GM19240 (cell line): ENCODE measurements around the gene TFCP2L1.

- RRBS = no CpG with 5 or more reads among the region's 1 CpG
Observed at GRCh38 chr2:119981843-119982607, 30.9 kb upstream of the EPB41L5 start.

GRCh38 chr2:120261326-120262021 lies 8.8 kb downstream of the RALB start:
- RRBS = no CpG with 5 or more reads among the region's 7 CpGs

DNA sequence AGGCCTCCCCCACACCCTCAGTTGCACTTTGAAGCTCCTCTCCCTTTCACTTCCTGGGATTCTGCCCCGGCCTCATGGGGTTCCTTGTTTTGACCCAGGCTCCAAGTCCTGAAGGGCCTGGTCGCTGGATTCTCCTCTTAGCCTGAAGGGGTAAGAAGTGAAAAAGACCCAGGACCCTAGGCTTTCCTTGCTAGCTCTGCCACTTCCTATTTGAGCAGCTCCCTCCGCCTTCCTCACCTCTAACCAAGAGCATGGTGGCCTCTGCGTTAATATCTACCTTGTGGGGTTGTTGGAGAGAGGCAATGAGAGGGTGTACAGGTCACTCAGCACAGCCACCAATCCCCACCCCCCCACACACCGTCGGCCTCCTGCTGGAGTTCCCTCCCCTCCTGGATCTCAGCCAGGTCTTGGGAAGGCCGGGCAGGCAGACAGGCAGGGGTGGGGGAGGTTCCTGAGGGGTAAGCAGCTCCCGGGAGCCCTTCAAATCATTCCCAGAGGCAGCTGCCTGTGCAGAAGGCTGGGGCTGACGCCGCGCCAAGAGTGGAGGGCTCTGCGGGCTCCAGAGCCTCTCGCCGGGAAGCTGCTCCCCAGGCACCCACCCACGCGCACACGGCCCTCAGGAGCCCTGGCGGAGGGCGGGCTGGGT lies 49.8 kb downstream of the INHBB start:
- RRBS = 43% methylated on average over 5 of the region's 19 CpGs

DNA sequence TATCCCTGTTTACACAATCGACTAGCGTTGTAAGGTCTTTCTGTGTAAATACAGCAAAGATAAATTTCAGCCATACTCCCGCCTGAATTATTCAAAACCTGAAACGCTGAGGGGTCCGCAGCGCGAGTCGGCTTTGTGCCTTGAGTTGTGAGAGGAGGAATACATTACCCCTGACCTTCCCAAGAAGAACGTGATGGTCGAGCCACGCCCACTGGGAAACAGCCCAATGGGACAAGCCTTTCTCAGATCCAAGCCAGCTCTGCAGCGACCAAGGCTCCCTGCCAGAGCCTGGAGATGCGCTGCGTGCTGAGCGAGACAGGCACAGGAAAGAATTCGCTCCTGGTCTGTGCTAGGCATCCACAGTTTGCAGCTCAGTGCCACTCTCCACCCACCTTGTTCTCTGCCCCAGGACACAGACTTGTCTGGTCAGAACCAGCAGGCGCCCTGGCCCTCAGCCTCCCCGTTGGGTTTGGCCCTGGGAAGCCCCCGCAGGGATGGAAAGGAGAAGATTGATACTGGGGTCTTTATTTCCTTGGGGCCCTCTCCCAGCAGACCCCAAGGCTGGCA lies 74.1 kb upstream of the GLI2 start:
- RRBS = no CpG with 5 or more reads among the region's 19 CpGs

DNA sequence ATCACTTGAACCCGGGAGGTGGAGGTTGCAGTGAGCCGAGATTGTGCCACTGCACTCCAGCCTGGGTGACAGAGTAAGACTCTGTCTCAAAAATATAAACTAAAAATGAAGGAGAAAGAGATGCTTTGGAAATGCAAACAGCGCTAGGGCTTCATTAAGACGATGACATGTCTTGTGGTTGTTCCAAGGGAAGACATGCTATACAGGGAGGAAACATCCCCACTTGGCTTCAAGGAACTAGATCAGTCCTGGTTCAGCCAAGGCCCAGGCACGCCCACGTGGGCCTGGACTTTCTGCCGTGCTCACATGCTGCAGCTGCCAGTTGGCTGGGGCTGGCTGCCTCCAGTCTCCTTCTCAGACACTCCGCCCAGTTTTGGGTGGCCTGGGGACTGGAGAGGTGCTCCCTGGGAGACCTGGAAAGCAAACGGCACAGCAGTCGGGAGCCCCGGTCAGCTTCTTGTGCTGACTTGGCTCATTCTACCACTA lies 109.6 kb downstream of the GLI2 start:
- RRBS = no CpG with 5 or more reads among the region's 11 CpGs

DNA sequence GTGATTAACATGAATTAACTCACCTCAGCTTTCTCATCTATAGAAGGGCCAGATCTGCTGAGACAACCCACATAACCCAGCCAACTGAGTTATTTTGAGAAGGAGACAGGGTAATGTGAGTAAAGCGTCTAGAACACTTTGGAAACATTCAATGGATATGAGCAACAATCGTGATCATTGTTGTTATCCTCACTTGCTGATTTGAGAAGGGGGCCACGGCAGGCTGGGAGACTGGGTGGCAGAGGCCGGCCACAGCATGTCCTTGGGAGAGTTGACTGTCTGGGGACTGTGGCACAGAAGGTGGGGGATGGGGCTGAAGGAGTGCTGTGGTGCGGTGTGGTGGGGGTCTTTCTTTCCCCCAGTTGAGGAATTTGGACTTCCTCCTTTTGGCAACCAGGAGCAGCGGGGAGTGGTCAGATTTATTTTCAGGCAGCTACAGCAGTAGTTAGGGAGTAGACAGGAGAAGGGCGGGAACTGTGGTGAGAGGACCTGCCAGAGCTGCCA lies 197.0 kb downstream of the GLI2 start:
- RRBS = no CpG with 5 or more reads among the region's 7 CpGs

DNA sequence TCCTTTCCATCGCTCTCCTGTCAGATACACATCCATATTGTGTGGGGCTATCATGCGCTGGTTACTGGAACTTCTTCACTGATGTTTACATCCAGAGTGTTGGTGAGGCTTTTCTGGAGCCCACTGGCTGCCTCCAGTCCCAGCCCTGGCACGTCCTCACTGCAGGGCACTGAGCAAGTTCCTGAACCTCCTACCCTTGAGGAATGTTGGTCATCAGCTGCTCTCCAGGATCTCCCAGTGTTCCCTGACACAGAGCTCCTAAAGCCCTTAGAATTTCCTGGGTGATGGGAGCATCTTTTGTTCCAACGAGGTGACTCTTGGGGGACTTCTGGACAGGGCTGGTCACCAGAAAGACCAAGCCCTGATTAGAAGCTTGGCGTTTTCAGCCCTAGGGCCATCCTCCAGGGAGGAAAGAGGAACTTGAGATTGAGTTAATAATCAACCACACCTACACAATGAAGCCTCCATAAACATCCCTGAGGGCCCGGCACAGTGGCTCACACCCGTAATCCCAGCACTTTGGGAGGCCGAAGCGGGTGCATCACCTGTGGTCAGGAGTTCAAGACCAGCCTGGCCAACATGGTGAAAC lies 81.3 kb downstream of the TFCP2L1 start:
- RRBS = no CpG with 5 or more reads among the region's 9 CpGs

GRCh38 chr2:121285056-121285780 lies at the start of gene TFCP2L1:
Gene TFCP2L1 (minus strand): TSS chr2:121285202.
- RRBS = 2% methylated on average over 43 of the region's 68 CpGs

- RRBS = under 1% methylated on average over 5 of the region's 20 CpGs
Observed at GRCh38 chr2:121650400-121651225, 1.4 kb upstream of the CLASP1 start.

GRCh38 chr2:121699315-121700404 lies 37.0 kb downstream of the NIFK start:
- RRBS = no CpG with 5 or more reads among the region's 20 CpGs

GRCh38 chr2:121708171-121708391 lies 28.6 kb downstream of the NIFK start:
- RRBS = no CpG with 5 or more reads among the region's 3 CpGs

GRCh38 chr2:121804290-121804741 lies 48.9 kb downstream of the TSN start:
- RRBS = no CpG with 5 or more reads among the region's 6 CpGs

DNA sequence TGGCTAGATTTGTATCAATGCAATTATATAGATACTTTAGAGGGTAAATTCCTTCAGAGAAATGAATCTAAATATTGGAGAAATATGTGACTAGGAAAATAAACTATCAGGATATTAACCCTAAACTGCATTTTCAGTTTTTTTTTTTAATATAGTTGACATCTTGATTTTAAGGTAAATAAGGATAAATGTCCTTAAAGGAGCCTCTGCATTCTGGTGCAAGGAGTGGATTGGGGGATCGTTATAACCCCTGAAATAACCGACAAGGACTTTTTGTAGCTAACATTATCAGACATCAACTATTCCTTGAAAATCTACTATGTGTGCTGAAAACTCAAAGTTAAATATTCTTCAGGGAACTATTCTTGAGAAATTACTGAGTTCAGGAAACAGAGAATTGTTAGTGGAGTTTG lies 4.0 kb upstream of the CNTNAP5 start:
- RRBS = no CpG with 5 or more reads among the region's 2 CpGs

DNA sequence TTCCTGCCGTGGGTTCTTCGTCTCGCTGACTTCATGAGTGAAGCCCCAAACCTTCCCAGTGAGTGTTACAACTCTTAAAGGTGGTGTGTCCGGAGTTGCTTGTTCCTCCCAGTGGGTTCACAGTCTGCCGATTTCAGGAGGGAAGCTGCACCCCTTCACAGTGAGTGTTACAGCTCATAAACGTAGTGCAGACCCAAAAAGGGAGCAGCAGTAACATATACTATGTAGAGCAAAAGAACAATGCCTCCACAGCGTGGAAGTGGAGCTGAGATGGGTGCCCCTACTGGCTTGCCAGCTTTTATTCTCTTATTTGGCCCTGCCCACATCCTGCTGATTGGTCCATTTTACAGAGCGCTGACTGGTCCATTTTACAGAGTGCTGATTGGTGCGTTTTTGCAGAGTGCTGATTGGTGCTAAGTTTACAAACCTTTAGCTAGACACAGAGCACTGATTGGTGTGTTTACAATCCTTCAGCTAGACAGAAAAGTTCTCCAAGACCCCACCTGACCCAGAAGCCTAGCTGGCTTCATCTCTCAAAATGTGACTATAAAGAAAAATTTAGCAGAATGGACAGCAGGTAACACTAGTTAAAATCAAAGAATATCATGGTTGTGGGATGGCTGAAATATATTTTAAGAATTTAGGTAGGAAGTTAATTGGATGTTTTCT lies 991.0 kb upstream of the GYPC start:
- RRBS = no CpG with 5 or more reads among the region's 9 CpGs

GRCh38 chr2:126595365-126595760 lies 60.6 kb upstream of the GYPC start:
- RRBS = no CpG with 5 or more reads among the region's 3 CpGs

GRCh38 chr2:126658294-126658615 lies 2.3 kb downstream of the GYPC start:
- RRBS = no CpG with 5 or more reads among the region's 3 CpGs

DNA sequence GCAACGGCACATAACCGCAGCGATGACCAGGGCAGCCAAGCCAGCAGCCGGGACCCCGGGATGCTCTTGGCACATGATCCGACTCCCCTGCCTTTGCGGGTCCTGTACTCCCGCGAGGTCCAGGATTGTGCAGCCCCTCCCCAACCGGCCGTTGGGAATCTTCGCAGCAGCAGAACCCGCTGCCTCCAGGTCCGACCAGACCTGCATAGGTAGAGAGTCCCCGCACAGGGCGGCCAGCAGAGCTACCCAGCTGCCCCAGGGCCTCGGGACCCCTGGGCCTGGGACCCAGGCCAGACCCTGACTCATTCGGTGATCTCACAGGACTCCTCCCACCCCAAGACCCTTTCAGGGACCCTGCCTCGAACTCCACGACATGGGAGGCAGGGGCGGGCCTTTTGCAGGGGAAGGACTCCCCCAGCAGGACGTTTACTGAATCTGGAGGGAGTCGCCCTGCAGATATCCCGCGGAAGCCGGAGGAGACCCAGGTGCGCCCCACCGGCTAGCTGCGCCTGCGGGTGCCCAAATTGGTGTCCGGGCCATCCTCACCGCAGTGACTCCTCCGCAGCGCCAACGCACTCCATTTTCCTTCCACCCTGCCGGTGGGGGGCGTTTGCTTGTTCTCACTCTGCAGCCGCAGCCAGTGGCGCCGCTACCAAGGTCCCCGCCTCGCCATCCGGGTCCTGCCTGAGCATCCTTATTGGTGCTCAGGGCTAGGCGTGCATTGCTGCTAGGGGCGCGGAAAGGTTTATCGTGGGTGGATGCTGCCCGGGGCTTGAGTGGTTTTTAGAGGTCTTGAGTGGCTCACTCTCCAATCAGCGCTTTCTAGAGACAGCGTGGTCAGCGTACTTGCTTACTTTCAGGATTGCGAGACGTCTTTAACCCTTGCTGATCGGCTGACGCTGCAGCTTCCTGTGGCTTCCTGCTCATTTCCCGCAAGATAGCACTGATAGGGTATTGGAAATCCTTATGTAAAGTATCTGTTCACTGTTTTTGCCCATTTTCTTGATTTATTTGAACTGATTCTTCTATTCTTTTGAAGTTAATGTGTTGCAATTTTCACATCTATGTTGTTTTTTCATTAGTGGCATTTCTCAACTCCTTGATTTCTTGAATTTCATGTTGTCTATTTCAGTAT lies 81.5 kb downstream of the BIN1 start:
- RRBS = 22% methylated on average over 27 of the region's 56 CpGs

DNA sequence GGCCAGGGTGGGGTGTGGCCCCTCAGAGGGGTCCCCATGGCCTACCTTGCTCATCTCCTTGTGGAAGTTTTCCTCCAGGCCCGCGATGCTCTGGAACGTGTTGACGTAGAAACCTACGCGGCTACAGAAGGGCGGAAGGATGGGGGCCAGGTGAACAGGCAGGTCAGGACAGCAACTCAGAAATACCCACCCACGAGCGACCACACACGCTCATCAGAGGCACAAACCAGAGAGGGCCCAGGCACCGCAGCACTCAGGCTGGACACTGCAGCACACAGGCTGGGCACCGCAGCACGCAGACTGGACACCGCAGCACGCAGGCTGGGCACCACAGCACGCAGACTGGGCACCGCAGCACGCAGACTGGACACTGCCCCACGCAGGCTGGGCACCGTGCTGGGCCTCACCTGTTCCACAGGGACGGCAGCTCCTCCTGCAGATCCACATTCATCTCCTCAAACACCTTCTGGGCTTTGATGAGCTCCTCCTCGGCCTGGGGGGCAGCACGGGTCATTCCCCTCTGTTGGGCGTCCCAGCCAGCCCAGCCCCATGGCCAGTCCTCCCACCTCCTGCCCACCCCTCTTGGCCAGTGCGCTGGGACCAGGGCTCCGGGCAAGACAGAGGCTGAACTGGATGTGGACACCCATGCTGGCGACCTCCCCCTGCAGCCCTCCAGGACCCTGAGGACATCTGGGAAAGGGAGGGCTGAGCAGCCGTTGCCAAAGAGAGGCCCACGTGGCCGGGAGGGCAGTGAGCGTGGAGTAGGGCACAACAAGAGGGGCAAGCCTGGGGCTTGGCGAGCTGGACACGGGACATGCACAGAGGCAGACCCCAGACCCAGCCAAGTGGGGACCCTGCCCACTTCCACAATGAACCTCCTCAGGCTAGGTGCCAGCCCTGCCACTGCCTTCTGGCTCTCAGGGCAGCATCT lies 43.2 kb downstream of the BIN1 start:
- RRBS = no CpG with 5 or more reads among the region's 33 CpGs

- RRBS = 94% methylated on average over 9 of the region's 42 CpGs
Observed at GRCh38 chr2:127067492-127068837, 39.0 kb downstream of the BIN1 start.

- RRBS = no CpG with 5 or more reads among the region's 17 CpGs
Observed at GRCh38 chr2:127069701-127070224, 37.2 kb downstream of the BIN1 start.